HTERT-HM (cell line): ENCODE data around the genes CKMT1A, PDIA3 and WDR76.

DNA sequence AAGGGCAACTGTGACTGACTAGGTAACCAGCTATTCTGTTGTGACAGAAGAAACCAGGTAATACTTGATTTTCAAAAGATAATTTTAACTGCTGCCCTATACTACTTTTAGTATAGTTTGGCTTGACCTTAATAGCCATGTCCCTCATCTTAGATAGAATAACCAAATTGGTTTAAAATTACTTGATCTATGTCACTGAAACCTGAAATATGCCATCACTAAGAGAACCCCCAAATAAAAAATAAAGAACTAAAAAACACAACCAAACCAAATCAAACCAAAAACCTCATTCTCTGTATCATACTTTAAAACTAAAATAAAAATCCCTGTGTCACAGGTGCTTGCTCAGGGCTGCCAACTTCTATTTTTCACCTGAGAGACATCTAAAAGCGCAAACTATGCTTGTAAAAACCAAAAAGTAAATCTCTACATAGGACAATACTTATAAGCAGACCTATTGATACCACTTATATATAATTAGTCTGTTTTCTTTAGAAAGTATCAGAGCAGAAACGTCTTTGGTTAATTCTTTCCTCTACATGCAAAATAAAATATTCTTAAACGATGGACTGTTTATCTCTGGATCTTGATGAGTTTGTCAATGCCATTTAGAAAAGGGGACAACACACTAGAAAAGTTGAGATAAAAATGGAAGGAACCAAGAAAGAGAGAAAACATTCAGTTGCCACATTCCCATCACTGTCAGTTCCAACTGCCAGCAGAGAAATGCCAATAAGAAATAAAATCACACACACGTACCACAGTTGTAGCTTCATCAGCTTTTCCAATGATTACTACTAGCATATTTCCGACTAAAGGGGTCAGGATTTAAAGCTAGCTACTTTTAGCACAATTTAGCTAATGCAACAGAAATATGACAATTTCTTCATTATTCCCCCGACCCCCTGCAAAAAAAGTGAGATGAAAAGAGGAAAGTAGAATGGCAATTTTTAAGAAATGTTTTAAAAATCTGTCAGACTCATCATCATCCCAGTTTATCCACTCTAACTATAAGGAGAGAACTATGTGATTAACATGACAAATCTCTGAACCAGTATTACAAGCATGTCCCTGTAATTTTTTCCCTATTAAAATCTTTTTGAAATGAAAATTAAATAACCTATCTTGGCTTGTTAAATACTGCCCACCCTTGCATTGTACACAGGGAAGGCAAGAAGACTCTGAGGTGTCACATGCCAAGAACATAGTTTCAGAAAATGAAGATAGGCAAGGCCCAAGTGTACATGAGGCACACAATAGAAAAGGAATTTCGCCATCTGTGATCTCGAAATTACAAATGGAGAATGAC, 6.2 kb upstream of the CDAN1 start:
- RRBS = no CpG with 5 or more reads among the region's 8 CpGs

DNA sequence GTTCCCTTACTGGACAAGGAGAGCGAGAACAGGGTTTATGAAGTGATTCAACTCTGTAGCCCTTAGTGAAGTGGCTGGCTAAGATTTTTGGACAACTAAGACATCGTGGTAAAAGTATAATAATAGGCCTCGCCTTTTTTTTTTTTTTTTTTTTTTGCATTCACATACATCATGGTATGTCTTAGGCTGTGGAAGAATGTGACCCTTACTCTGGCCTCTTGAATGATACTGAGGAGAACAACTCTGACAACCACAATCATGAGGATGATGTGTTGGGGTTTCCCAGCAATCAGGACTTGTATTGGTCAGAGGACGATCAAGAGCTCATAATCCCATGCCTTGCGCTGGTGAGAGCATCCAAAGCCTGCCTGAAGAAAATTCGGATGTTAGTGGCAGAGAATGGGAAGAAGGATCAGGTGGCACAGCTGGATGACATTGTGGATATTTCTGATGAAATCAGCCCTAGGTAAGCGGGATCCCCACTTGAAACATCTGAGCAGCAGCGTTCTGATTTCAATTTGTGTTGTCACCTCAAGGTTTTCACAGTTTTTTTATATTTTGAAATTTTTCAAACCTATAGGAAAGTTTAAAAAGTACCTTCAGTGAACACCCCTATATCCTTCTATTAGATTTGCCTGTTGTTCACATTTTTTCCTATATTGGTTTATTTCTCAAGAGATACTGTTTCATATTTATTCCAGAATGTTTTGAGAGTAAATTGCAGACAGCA, 6.2 kb downstream of the CCNDBP1 start:
- RRBS = no CpG with 5 or more reads among the region's 8 CpGs

GRCh38 chr15:43329029-43329467, 1.3 kb downstream of the LCMT2 start:
- RRBS = no CpG with 5 or more reads among the region's 10 CpGs

DNA sequence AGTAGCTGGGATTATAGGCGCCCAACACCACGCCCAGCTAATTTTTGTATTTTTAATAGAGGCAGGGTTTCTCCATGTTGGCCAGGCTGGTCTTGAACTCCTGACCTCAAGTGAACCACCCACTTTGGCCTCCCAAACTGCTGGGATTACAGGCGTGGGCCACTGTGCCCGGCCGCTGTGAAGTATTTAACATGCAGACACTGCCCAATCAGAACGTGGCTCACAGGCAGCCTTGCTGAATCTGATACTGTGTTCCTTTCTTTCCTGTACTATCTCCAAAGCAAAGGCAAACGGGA, 7.9 kb upstream of the MAP1A start:
- RRBS = no CpG with 5 or more reads among the region's 7 CpGs

- RRBS = no CpG with 5 or more reads among the region's 20 CpGs
These were observed 4.7 kb downstream of the MAP1A start for GRCh38 chr15:43521824-43522846.

GRCh38 chr15:43638828-43639530, 9.7 kb downstream of the CATSPER2 start:
- RRBS = no CpG with 5 or more reads among the region's 14 CpGs

GRCh38 chr15:43693708-43693916, at the start of gene CKMT1A:
Gene CKMT1A, plus strand, starts transcription at chr15:43693859.
- RRBS = no CpG with 5 or more reads among the region's 15 CpGs

GRCh38 chr15:43745997-43746957, at the start of gene PDIA3:
Gene PDIA3, plus strand, starts transcription at chr15:43746438.
- RRBS = 1% methylated on average over 16 of the region's 104 CpGs

DNA sequence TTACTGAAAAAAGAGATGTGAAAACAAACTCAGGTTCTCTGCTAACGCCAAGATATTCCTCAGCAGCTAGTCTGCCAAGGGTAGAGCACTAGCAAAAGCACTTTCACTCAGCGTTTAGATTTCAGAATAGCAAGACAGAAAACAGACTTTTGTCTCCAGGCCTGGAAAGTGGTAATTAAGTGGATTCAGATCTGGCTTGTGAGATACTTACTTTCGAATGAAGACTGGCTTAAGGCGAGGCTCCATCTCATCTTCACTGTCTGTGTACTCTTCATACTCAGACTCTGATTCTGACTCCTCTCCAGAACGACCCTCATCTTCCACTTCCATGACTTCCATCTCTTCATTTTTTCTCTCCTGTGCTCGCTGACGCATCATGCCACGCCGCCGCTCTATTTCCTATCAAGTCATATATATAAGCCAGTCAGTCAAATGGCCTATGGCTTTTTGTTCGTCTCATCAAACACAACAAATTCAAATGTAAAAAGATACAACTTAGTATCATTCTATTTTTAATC, 10.1 kb downstream of the MFAP1 start:
- RRBS = no CpG with 5 or more reads among the region's 11 CpGs

DNA sequence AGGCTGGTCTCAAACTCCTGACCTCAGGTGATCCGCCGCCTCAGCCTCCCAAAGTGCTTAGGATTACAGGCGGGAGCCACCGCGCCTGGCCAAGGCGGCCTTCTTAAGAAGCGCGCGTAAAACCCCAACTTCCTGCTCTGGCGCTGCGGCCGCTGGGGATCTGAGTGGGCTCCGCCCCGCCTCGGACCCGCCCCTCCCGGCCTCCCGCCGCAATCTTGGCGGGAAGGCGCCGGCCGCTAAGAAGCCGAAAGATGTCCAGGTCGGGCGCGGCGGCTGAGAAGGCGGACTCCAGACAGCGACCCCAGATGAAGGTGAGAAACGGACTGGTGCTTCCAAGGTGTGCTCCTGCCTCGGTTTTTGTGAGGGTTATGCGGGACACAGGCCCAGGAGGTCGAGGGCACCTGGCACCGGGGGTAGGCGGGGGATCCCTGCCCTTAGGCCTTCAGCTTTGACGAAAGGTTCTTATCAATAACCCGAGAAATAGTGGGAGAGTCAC, at the start of gene WDR76:
Gene WDR76 (plus strand): TSS at position 221 of the 496 bp plus-strand sequence.
- RRBS = no CpG with 5 or more reads among the region's 38 CpGs

DNA sequence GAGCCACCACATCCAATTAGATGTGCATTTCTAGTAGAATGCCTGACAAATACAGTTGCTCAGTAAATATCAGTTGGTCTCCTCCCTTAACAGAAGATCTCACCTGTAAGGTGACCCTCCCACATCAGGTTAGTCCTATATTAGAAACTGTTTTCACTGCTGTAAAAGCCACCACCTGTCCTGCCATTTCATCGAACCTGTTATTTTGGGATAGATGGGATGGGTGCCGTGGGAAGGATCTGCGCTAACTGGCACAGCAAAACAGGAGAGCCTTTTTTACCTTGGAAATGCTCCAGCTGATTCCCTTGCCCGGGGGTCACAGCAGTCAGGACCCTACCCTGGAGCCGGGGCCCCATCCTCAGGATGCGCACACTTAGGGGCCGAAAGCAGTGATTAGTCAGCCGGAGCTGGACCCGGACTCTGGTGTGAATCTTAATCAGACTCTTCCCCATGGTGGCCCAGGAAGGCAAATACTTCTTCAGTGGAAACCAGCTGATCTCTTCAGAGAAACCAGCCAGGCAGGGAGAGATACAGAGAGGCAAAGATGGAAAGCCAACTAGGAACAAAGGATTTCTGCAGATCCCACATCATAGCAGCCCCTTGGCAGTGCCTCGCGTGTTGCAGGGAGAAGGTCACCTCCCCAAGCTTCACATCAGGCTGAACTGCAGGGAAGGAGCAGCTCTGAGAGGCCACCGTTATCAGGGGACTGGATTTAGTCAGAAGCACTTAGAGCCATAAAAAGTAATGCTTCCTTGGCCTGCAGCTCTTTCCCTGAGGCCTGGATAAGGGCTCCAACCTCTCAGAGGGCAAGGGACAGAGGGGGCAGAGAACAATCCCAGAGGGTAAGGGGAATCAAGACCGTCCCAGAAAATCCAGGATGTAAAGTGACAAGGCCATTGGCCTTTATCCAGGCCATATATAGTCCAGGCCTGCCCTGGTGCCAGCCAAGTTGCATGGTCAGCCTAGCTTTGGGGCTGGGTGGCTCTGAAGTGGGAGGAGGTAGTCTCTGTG, 52.7 kb downstream of the WDR76 start:
- RRBS = 91% methylated on average over 5 of the region's 13 CpGs

GRCh38 chr15:44193823-44194932, 893 bp downstream of the FRMD5 start:
- RRBS = 2% methylated on average over 27 of the region's 63 CpGs

DNA sequence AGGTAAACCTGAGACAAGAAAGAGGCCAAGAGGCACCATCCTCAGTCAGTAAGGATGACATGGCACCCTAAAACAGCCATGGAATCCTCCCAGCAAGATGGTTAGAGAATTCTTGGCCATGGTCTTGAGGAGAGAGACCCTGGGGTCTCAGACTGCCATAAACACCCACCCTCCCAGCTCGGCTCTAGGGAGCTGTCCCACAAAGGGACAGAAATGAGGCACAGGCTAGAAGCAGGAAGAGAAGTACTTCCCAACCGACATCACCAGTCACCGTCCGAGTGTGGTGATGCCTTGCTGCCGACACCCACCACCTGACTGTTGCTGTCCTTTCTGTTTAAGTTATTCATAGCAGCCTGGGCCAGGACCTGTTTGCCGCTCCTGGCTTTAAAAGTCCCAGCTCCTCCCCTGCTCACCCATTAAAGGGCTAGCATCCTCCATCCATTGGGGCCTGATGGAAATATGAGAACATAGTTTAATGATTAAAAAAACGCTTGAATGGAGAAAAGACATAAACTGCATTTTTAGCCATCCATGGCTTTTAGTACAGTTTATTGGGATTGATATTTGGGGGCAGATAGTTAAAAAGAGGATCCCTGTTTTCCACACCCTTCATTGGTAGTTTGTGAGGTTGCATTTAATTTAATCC, 13.2 kb upstream of the SPG11 start:
- RRBS = no CpG with 5 or more reads among the region's 7 CpGs

DNA sequence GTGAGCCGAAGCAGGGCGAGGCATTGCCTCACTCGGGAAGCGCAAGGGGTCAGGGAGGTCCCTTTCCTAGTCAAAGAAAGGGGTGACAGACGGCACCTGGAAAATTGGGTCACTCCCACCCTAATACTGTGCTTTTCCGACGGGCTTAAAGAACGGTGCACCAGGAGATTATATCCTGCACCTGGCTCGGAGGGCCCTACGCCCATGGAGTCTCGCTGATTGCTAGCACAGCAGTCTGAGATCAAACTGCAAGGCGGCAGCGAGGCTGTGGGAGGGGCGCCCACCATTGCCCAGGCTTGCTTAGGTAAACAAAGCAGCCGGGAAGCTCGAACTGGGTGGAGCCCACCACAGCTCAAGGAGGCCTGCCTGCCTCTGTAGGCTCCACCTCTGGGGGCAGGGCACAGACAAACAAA, 3.1 kb downstream of the TRIM69 start:
- RRBS = no CpG with 5 or more reads among the region's 16 CpGs

DNA sequence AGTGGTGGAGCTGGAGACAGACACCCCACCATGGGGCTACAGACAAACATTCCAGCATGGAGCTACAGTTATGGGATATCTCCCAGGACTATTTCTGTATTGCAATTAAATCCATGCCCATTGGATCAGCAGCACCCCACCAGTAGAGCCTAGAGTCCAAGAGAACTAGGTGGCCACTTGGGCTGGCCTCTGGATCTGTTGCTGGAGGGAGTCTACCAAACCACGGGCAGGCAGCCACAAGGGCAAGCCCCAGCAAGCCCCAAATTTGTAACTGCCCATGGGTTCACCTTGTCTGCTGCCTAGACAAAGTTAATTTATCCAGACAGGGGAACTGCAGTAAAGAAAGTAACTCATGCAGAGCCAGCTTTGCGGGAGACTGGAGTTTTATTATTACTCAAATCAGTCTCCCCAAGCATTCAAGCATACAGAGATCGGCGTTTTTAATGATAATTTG, 74.0 kb upstream of the TERB2 start:
- RRBS = no CpG with 5 or more reads among the region's 4 CpGs

DNA sequence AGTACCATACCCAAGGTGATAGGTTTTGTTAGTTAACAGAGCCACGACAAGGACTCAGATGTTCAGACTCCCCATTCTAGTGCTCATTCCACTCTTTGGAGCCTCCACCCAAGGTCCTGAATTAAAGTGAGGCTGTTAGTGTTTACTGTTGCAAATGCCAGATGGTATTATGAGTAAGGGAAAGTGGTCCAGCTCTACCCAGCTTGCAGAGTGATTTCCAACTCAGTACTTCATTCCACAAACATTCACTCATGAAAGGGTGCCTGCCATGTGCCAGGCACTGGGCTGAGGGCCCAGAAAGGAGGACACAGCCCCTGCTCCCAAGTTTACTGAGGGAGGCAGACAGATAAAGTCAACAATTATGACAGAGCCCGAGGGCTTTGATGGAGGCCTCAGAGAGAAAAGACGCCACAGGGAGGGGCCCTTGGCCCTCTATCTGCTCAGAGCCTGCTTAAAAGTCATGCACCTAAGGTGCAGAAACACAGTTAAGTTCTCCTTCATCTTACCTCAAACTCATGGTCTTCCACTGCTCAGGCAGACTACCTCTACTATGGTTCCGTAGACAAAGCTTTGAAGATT, 1.6 kb downstream of the SORD start:
- RRBS = no CpG with 5 or more reads among the region's 4 CpGs

- RRBS = no CpG with 5 or more reads among the region's 4 CpGs
These were observed 18.2 kb downstream of the SHF start for GRCh38 chr15:45169364-45170122.

DNA sequence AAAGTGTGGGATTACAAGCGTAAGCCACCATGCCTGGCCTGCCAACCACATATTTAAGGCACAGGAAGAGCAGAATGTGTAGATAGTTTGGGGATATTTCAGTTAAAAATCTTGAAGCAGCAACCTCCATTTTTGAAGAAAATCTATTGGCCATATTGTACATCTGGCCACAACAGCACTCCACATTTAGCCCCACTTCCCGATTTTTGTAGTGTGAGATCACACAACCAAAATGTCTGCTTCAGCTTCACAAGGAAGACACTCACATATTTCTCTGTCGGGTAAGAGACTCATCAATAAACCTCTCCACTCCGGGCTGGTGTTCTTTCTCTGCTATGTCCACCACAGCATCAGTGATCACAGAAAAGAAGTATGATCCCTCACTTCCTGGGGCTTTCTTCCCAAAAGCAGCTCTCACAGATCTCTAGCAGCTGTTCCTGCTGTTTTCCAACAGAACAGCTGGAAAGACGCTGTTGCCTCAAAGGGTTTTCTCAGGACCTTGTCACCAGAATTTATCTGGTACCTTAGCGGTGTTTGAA, 46.5 kb downstream of the GATM start:
- RRBS = no CpG with 5 or more reads among the region's 6 CpGs

DNA sequence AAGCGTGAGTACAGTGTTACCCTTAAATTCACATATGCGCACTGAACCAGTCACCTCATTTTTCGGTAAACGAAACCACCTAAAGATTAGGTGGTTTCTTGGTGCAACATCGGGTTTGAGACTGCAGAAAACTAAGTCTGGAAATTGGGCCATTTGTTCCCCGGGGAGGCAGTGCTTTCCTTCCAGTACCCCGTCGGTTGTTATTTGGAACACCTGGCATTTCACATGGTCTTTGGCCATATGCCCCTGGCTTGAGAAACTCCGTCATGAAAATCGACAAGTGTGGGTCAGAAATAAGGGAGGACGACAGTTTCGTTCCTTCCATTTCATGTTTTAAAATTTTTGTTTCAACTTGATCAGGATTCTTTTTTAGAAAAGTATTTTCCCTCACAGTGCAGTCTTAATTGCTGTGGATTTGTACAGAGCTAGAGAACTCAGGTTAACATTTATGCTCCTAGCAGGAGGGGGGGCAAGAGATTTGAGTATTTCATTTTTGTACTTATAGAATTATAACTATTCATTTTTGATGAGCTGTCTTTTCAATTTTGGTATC, 619 bp upstream of the GATM start:
- RRBS = no CpG with 5 or more reads among the region's 12 CpGs